A375 (cell line): ENCODE measurements around a stretch of chr2.

DNA sequence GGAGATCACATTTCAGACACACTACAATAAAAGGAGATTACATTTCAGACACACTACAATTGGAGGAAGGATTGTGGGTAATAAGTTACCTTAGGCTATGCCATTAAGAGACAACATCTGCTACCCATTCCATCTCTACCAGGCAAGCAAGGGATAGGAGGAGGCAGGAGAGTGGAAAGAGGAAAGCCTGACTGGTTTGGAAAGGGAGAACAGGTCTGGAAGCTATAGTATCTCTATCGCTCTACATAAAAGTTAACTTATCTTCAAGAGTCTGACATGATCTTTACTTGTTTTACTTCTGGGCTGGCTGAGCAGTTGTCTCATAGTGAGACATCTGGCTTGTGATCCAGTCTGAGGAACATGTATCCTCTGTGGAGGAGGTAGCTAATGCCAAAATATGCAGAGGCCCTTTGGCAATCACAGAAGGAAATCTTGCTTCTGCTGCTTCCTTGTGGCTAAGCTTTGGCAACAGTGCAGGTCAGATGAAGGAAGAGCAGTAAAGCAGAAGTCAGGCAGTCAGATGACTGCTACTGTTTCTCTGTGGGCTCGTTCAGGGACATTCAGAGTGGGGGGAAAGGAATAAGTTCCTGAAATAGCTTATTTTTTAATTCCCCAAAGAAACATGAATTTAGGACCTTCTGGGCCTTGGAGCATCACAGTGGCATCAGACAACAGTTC, 22.2 kb downstream of the DOK1 start:
- RAMPAGE, long total RNA = no peak

GRCh38 chr2:74835857-74836056, 1.8 kb downstream of the HK2 start:
- RAMPAGE, long total RNA = no peak

DNA sequence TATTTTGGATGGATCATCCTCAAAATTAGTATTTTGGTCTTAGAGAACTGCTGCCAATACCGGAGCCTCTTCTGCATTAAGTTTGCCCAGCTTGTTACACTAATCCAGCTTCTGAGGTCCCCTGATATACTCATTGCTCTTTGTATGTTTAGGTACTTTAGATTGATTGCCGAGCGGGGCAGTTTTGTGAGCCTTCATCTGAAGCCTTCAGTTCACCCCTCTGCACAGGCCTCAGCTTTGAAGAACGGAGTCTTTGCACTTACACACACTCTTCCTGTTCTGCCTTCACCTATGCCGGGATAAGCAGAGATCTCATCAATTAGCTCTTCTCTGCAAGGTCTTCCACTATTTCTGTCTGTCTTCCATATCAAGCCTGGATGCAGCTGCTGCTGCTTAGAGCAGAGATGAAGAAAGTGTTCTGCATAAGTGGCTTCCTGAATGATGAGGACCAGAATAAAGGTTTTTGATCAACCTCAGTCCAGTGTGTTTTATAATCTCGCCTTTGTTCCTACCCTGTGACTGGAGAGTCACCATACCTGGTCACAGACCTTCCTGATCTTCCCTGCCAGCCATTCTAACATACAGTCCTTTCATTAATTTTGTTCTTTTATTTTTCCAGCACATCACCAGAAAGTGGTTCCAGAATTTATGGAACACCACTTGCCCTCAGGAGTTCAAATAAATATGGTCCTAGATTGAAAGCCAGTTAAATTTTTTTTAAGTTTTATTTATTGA, 11.0 kb downstream of the POLE4 start:
- RAMPAGE, long total RNA = no peak

- RAMPAGE, long total RNA = no peak
These were observed 33.5 kb downstream of the POLE4 start for GRCh38 chr2:74991839-74992532.

DNA sequence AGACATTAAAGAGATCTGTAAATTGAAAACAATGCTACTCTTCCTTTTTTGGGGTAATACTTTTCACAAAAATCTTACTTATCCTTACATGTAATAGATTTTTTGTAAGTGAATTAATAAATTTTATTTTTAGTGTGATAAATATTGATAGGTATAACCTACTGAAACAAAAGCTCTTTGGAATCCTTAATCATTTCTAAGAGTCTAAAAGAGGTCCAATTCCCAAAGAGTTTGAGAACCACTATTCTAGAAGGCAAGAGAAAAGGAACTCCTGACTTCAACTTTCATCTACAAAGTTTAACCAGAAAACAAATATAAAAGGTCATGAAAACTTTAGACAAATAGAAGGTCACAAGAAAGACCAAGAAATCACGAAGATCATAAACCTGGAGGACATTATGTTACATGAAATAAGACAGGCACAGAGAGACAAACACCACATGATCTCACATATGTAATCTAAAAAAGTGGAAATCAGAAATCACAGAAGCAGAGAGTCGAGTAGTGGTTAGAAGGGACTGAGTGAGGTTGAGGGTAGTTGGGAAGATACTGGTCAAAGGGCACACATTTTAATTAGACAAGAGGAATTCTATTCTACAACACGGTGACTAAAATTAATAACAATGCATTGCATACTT, 1.6 kb downstream of the GCFC2 start:
- RAMPAGE, long total RNA = no peak

GRCh38 chr2:75873016-75873334, 162.3 kb upstream of the GCFC2 start:
- RAMPAGE, long total RNA = no peak

- RAMPAGE, long total RNA = no peak
These were observed 484.4 kb upstream of the REG3G start for GRCh38 chr2:78541176-78541523.

- RAMPAGE, long total RNA = no peak
These were observed 324 bp upstream of the REG1A start for GRCh38 chr2:79119941-79120387.

DNA sequence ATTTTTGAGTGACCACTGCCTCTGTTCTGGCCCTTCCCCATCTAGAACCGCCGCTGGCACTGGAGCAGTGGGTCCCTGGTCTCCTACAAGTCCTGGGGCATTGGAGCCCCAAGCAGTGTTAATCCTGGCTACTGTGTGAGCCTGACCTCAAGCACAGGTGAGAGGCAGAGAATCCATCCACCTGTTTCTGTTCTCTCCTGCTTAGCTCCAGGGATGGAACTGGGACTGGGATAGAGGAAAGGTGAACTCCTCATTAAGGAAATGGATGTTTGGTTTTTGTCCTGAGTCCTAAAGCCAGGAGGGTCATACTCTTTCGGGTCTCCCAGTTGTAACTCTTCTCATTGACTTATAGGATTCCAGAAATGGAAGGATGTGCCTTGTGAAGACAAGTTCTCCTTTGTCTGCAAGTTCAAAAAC, 2.5 kb downstream of the REG1A start:
- RAMPAGE, long total RNA = no peak

GRCh38 chr2:82797156-82797823, 1661.8 kb downstream of the SUCLG1 start:
- RAMPAGE, long total RNA = no peak

GRCh38 chr2:82811466-82811857, 1647.6 kb downstream of the SUCLG1 start:
- RAMPAGE, long total RNA = no peak

DNA sequence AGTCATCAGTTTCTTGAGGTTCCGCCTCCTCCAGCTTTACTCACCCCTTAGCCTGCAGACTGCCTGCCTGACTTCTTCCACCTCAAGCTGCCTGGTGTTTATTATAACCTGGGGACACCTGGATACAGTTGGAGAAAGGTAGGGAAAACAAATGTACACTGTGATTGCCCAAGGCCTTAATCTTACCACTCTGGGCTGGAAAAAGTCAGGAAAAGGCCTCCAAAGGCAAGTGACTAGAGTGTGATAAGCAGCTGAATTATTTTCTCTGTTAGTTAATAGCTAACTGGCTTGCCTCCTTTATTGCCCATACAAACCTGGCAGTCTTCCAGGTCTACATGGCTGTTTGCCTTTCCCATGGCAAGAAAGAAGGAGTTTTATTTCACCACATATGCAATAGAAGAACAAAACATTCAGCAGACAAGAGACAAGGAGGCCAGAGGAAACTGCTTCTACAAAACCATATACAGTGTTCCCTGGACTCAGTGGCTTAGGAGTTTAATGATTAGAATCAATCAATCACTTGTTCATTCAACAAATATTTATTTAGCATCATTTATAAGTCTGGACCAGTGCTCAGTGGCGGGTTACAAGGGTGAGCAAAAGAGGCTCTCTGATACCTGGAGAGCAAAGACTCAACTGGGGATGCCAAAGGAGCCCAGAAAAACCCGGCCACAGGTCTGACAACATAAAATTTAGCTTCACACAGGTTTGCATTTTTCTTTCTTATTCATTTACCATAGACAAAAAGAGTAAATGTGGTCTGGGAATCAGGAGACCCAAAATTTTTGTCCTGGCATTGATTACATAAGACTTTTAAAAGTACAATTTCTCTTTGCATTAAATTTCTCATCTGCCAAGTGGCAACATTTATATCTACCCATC, 27.5 kb upstream of the SUCLG1 start:
- RAMPAGE, long total RNA = no peak

DNA sequence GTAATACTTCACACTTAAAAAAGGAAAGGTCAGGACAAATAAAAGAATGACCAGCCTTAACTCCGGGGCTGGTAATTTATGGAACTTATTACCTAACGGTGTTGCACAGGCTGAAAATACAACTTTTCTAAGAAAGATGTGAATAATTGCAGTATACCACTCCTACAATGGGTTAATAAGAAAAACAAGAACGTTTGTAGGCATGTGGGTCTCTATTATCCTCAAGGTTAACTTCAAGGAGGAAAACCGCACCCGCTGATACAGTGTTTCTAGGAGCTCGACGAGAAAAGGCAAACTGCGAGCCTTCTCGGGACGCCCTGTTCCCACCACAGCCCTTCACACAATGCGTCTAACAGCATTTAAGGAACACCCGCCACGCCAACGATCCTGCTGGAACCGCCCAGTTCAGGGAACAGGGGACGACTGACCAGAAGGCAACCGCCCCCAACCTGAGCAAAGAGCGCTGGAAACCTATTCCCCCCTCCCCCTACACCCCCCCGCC, 825 bp upstream of the TMSB10 start:
- RAMPAGE, long total RNA = no peak

DNA sequence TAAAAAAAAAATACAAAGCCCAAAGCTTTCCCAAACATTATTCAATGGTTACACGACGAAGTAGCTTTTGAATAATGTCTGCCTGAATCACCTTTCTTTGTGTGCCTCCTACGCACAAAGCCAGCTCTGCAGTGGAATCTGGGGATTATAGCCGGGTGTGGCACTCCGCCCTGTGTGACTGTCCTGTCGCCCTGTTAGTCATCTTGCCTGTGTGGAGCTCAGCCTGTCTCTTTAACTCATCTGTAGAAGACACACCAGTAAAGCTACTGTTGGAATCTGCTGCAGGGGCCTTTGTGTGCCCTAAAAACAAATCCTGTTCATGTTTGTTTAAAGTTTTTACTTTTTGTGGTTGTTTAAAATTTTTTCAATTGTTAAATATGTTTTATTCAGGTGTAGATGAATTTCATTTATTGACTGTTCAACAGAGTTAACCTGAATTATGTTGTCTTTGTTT, 79.3 kb upstream of the TCF7L1 start:
- RAMPAGE, long total RNA = no peak

DNA sequence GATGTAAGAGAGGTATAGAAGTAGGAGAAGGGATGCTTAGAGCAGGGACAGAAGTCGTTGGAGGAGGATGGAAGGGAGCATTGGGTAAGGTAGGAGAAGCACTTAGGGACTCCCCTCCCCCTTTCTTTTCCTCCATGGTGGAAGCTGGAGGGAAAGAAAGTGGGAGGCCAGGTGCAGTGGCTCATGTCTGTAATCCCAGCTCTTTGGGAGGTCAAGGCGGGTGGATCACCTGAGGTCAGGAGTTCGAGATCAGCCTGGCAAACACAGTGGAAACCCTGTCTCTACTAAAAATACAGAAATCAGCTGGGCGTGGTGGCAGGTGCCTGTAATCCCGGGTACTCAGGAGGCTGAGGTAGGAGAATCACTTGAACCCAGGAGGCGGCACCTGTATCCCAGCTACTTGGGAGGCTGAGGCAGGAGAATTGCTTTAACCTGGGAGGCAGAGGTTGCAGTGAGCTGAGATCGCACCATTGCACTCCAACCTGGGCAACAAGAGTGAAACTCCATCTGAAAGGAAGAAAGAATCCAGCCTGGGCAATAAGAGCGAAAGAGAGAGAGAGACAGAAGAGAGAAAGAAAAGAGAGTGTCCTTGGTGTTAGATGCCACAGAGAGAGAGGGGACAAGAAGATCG, 7.3 kb downstream of the TCF7L1 start:
- RAMPAGE, long total RNA = no peak

DNA sequence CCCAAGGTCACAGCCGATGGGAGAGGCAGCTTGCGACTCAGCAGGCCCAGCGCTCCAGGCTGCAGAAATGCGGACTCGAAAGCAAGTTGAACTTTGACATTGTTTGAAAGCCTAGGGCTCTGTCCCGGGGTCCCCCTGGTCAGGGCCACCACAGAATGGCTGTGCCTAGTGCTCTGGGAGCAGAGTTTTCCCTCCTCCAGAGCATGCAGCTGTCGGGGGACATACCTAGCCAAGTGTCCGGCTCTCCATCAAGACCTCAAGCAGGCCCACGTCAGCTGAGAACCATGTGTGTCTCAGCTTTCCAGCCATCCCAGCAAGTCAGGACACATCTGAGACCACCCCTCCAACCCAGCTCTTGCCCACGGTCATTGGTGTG, 53.6 kb downstream of the TGOLN2 start:
- RAMPAGE, long total RNA = no peak

- RAMPAGE, long total RNA = no peak
These were observed 23.6 kb downstream of the TGOLN2 start for GRCh38 chr2:85303916-85304796.

DNA sequence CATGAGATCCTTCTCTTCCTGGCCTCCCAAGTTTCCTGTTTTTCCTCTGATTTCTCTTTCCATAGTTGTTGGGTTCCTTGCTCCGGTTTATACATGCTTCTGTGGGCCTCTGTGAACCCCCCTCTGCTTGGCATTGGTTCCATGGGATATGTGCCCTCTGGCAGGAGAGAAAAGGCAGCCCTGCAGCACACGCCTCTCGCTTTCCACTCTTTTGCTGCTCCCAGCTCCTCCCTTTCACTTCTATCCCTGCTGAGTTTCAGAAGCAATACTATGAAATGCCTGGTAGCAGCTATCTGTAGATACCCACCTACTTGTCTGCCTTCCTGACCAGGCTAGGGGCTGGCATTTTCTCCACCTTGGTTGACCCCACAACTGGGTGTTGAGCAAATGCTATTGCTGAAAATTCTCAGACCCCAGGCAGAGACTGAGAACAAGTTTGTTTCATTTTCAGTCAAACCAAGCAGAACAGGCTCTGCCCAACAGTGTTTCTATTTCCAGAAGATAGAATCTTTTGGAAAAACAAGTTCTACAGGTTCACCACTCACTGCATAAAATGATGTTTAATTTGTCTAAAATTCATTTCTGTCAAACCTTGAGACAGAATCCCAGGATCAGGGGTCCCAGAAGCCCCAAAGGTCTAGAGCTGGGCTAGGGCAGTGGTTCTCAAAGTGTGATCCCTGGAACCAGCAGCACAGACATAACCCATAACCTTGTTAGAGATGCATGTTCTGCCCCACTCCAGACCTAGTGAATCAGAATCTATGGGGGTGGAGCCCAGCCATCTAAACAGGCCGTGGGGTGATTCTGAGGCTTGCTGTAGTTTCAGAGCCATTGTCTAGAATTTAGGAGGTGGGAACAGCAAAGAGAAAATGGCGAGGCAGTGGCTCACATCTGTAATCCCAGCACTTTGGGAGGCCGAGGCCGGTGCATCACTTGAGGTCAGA, 13.3 kb downstream of the CAPG start:
- RAMPAGE, long total RNA = no peak

GRCh38 chr2:85405366-85406136, 4.6 kb downstream of the CAPG start:
- RAMPAGE, long total RNA = no peak

GRCh38 chr2:85433079-85434442, 15.0 kb downstream of the SH2D6 start:
- RAMPAGE, long total RNA = no peak